Metastatic Pancreatic Carcinoma in the Ovary (tissue), 1 donor: ENCODE measurements around the gene CCDC92.

- PRO-cap = no peak
Measured at GRCh38 chr12:123608430-123609325, 6.8 kb downstream of the DDX55 start.

DNA sequence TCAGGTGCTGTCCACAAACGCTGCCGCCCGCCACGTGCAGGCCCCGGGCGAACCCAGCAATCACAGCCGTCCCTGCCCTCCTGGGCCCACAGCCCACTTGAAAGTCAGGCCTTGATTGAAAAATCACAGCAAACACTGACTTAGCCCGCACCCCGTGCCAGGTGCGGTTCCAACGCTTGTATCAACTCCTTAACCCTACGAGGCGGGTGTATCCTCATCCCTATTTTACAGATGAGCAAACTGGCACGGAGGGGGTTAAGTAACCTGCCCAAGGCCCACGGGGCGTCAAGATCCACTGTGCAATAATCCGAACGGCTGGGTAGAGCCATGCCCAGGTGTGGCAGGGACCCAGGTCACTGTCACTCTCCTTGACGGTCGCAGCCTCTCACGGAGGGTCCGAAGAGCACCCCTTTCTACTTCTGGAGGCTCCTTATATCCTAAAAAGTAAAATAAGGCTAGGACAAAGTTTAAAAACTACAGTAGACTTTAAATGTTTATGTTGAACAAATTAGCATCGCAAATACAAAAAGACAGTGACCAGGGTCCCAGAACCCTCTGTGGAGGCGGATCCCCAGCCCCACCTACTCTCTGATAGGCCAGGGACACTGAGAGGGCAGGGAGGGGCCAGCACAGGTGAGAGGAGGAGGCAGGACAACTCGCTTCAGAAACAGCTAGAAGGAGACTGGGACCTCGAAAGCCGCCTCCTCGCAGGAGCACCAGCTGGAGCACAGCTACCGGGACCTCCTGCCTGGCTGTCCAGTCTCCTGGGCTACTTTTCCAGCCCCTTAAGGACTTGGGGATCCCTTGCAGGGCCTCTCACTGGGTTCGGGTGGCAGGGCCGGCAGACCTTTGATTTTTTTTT, 788 bp downstream of the DNAH10 start:
- PRO-cap = no peak

- PRO-cap = no peak
Measured at GRCh38 chr12:123907859-123908324, 64.7 kb downstream of the CCDC92 start.

GRCh38 chr12:123934868-123935420, 37.7 kb downstream of the CCDC92 start:
- PRO-cap = no peak

- PRO-cap = no peak
Measured at GRCh38 chr12:123958349-123958870, 14.2 kb downstream of the CCDC92 start.

DNA sequence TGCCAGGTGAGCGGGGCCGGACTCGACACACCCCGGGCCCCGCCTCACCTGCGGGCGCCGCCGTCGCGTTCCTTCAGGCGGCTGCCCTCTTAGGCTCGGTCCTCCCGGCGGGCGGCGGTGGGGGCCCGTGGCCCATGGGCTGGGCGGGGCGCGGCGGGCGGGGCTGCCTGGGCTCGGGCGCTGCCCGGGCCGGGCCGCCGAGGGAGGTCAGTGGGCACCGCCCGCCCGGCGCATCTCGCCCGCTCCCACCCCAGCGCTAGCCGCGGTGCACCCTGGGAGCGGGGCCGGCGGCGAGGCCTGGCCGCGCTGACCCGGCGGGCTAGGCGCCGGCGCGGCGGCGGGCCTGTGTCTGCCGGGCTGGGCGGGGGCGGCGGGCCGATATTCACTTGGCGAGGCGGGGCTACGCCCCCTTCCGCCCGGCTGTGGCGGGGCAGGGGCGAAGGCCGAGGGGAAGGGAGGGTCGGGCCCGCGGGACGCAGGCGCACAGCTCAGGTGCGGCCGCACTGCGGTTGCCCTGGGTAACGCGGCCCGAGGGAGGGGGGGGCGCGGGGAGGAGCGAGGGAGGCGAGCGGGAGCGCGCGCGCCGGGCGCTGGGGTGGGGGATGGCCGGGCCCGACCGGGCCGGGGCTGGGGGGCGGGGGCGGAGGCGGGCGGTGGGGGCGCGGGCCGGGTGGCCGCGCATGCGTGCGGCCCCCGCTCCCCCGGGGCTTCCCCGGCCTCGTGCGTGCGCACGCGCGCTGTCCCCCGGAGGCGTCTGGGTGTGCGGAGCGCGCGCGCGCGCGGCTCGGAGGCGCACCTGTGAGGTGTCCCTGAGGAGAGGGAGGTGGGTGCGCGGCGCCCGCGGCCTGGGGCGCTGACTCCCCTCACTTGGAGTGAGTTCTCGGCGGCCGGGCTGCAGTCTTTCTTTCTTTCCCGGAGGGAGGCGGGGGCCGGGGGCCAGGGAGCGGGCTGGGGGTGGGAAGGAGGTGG, at the start of gene CCDC92:
Gene CCDC92 (minus strand): TSS at position 351 of the 969 bp plus-strand sequence.
- PRO-cap = bidirectional peak, plus-strand start at position 277 of the sequence, minus-strand start at position 85 of the sequence; bidirectional peak, plus-strand start at position 747 of the sequence, minus-strand start at position 351 of the sequence; unidirectional peak, plus-strand start at position 875 of the sequence

- PRO-cap = no peak
Measured at GRCh38 chr12:124324689-124325725, 30.1 kb downstream of the RFLNA start.

- PRO-cap = no peak
Measured at GRCh38 chr12:124364294-124364565, 69.3 kb downstream of the RFLNA start.

DNA sequence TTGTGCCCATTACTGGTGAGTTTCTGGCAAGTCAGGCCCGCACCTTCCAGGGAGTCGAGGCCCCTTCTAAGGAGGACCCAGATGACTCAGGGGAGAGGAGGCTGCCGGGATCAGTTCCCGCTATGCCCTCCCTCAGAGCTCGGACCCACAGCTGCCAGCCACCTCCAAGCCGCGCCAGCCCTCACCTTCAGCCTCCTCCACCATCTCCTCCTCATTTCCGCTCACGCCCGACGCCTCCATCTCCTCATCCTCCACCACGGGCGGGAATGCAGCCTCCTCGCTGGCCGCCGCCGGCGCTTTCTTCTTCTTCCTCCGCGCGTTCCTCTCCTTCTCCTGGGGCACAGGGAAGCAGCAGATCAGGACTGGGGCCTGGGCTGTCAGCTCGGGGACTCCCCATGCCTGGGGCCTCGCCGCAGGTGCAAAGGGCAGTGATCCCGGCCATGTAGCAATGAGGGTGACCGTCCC, 83.2 kb downstream of the RFLNA start:
- PRO-cap = no peak

- PRO-cap = no peak
Measured at GRCh38 chr12:124380957-124381619, 86.2 kb downstream of the RFLNA start.

DNA sequence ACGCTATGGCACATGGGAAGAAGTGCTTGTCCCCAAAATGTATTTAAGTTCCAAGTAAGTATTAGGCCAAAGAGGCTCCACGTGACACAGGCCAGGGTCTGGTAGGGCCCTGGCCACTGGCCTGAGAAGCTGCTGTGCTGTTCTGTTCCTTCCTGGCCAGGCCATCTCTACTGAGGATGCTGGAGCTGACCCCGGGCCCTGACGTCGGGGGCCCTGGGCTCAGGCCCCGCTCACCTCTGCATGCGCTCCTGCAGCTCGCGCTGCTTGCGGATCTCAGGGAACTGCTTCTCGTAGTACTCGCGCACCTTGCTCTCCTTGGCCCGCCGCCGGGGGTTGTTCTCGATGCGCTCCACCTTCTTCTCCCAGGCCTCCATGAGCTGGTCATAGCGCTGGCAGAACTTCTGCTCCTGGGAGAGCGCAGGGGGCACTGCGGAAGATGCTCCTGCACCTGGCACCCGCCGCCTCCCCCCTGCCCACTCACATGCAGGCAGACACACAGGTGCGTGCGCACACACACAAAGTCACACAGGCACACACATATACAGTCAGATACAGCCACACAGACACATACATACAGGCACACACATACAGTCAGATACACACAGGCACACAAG, 135.6 kb downstream of the RFLNA start:
- PRO-cap = no peak

- PRO-cap = no peak
Measured at GRCh38 chr12:124441469-124441942, 125.9 kb downstream of the NCOR2 start.

DNA sequence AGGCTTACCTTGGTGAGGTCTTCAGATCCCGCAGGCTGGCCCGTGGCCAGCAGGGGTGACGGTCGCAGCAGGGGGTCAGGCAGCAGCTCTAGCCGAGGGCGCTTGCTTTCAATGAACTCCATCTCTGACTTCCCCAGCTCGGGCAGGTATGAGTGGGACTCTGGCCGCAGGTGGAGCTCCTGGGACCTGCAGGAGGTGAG, 83.9 kb downstream of the NCOR2 start:
- PRO-cap = no peak

DNA sequence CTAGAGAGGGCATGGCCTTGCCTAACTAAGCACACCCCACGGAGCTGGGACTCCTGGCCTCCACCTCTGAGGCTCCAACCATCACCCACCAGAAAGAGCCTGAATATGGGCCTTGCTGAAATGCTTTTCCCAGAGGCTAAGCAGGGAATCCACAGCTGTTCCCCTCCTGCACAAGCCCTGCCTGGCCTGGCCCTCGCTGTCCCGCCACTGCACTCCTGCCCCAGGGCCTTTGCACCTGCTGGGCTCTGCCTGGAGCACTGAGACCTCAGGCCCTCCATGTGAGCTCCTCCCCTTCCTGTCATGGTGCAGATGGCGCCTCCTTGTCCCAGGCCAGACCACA, 83.0 kb downstream of the NCOR2 start:
- PRO-cap = no peak

- PRO-cap = no peak
Measured at GRCh38 chr12:124507619-124508226, 59.7 kb downstream of the NCOR2 start.

- PRO-cap = no peak
Measured at GRCh38 chr12:124519395-124519714, 48.1 kb downstream of the NCOR2 start.

GRCh38 chr12:124550636-124551172, 16.7 kb downstream of the NCOR2 start:
- PRO-cap = no peak

DNA sequence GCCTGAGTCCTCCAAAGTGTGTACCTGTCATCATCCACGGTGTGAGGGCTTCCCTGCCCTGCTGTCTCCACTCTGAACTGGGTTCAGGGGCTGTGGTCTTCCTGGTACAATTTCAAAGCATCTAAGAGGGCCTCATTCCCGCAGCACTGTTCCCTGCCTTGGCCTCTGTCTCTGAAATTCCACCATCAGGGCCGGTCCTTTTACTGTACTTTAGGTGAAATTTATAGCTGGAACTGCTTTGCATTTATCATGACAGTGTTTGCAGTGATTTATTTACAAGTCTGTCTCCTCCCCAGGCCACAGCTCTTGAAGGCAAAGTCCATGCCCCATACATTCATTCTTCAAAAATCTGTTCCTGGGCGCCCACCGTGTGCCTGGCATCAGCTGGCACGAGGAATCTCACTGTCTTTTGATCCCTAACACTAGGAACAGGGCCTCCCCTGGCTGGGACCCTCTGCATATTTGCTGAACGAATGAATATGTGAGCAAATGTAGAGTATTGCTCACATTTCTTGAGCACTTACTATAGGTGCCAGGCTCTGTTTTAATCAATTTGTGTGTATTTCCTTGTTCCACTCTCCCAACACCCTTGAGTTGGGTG, 37.0 kb upstream of the NCOR2 start:
- PRO-cap = no peak

DNA sequence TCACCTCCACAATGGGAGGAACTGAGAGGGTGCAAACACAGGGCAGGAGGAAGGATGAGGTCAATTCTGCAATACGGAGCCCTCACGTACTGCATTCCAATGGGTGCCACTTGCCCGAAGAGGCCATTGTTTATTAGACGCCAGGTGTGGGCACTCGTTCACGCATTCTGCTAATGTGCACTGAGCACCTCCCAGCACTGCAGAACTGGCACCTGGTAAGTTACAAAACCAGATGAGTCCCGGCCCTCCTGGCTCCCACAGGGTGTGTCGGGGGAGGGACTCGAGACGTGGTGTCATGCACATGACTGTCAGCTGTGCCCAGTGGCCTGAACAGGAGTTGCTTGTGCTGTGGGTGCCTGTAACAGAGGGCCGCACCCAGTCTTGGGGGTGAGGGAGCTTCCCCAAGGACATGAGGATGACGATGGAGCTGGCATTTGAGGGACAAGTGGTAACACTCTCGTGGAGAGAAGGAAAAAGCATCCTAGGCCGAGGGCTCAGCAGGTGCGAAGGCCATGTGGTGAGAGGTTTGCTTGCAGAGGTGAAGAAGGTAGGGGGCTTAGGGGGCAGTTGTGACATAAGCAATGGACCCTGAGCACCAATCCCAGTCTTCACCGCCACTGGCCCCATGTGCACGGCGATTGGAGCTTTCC, 146.7 kb downstream of the SCARB1 start:
- PRO-cap = no peak

DNA sequence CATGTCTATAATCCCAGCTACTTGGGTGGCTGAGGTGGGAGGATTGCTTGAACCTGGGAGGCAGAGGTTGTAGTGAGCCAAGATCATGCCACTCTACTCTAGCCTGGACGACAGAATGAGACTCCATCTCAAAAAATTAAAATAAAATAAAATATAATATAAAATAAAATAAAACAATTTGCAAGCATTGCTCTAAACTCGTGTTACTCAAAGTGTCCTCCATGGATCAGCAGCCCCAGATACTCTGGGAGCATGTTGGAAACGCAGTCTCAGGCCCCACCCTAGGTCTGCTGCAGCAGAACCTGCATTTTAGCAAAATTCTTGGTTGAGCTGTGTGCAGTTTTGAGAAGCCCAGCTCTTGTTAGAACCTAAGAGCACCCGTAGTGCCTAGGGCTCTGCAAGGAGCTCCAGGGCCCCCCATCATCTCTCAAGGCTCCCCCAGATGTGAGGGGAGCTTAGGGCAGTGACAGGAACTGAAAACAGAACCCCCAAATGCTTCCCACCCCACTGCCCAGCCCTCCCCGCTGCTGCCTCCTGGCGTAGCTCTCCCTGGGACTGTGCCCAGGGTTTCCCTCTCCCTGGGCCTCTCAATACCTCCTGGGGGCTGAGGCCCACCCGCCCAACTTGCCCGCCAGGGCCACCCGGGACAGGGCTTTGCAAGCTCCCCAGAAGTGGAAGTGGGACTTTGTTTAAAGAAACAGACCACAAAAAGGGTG, 127.9 kb downstream of the SCARB1 start:
- PRO-cap = no peak